Prostate gland (tissue), 2 donors: ENCODE measurements around a stretch of chr2.

- PRO-cap, result unidirectional peak, plus-strand start at chr2:68721708
- RAMPAGE, long total RNA, 2 experiments, result no peak in any of the 2 experiments
Measured at GRCh38 chr2:68721269-68721944, 13.2 kb upstream of the ARHGAP25 start.

GRCh38 chr2:68732474-68733005 is 2.1 kb upstream of the ARHGAP25 start:
- PRO-cap, result no peak
- RAMPAGE, long total RNA, 2 experiments, result no peak in any of the 2 experiments

DNA sequence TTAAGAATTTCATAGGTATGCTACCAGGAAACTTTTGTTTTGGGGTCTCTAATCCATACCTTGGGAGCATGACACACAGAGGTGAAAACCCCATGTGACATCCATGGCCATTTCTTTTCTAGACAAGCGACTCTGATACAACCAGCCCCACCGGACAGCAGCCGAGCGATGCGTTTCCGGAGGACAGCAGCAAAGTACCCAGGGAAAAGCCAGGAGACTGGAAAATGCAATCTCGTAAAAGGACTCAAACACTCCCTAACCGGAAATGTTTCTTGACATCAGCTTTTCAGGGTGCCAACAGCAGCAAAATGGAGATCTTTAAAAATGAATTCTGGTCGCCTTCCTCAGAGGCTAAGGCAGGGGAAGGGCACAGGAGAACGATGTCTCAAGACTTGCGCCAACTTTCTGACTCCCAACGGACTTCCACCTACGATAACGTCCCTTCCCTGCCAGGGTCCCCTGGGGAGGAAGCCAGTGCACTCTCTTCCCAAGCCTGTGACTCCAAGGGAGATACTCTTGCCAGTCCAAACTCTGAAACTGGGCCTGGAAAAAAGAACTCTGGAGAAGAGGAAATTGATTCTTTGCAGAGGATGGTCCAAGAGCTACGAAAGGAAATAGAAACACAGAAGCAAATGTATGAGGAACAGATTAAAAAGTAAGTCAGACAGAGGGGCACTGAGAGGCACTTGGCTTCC is 48.8 kb downstream of the BMP10 start:
- PRO-cap, result no peak
- RAMPAGE, long total RNA, 2 experiments, result no peak in any of the 2 experiments

- PRO-cap, result no peak
- RAMPAGE, long total RNA, 2 experiments, result no peak in any of the 2 experiments
Measured at GRCh38 chr2:68828913-68829977, 42.0 kb downstream of the BMP10 start.

DNA sequence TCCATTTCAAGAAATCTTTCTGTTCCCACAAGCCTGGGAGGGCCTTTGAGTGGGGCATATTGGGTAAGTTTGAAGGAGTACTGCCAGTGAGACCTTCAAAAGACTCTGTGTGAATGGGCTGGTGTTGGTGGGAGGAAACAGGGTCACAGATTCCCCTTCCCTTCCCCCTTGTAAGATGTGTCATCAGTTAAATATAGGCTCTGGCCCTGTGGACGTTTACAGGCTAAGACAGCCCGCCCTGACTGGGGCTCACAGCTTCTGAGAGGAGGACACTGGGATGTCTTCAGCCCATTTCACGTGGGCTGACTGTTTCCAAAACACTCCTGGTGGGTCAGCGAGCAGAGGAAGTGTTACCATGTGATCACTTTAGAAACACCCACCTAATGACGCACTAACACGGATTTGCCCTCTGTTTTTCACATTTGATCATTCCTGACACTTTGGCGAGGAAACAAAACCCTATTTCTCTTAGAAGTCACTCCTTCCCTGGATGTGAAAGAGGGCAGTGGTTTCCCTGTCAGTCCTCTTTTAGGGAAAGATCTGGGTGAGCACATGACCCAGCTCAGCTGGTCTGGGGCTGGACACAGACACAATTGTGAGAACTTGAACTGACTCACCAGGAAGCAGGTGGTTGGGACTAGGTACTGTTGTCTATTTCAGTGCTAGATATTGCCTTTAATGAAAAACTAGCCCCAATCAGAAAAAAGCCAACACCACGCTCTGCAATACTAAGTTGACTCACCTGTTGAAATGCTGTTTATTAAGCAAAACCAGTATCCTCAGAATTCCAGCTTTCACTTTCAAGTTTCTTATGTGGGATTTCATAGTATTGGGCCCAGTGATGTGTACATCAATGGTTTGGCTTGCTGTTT is 38.9 kb downstream of the BMP10 start:
- PRO-cap, result bidirectional peak, plus-strand start at position 619 of the sequence, minus-strand start at position 530 of the sequence
- RAMPAGE, long total RNA, 2 experiments, result no peak in any of the 2 experiments

GRCh38 chr2:68988953-68989428 is 14.6 kb downstream of the GKN1 start:
- PRO-cap, result no peak
- RAMPAGE, long total RNA, 2 experiments, result no peak in any of the 2 experiments

- PRO-cap, result no peak
- RAMPAGE, long total RNA, 2 experiments, result no peak in any of the 2 experiments
Measured at GRCh38 chr2:69199757-69200703, 187.0 kb downstream of the GFPT1 start.

DNA sequence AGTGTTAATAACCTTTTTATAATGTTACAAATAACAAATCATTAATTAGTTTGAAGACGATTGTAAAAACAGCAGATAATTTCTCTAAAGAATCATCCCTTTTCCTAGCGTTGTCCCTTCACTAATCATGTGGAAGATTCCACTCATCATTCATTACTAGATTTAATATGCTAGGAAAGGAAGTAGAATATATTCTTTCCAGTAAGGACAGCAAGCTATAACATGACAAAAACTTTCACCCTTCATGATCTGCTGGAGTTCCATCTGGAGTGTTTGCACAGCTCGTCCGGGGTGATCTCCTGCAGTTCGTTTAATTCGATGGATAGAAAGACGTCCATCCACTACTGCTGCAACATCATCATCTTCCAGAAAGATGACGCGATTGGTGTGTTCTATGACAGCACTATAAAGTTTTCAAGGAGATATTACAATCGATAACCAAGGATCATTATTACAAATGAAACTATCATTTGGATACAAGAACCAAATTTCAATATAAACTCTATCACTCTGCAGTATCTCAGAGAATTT is 39.0 kb downstream of the GFPT1 start:
- PRO-cap, result no peak
- RAMPAGE, long total RNA, 2 experiments, result no peak in any of the 2 experiments

DNA sequence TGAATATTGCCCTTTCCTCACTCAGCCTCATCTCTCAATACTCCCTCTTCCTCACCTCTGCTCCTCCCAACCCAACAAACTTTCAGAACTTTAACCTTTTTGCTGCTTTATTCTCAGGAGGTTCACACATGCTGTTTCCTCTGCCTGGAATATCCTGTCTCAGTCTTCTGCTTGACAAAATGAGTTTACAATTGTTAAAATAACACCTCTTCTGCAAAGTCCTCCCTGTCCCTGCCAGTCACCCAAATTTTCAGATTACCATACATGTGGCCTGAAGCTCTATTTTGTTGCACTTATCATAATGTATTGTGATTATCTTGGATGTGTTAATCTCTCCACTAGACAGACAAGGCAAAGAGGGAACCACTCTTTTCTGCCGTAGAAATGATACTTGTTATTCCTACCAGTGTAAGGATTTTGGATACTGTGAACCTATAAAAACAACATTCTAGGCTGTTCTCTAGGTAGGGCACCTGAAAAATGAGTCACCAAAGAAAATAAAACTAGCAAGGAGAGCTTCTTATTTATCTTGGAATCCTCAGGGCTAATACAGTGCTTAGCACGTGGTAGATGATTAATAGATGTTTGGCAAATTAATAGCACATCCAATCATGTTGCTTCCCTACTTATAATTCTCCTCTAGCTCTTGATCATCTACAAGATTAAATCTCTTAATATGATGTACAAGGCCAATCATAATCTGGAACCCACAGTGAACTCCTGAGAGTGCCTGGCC is 73.2 kb downstream of the AAK1 start:
- PRO-cap, result no peak
- RAMPAGE, long total RNA, 2 experiments, result no peak in any of the 2 experiments

- PRO-cap, result no peak
- RAMPAGE, long total RNA, 2 experiments, result no peak in any of the 2 experiments
Measured at GRCh38 chr2:69582669-69583387, 60.7 kb downstream of the AAK1 start.

- PRO-cap, result no peak
- RAMPAGE, long total RNA, 2 experiments, result no peak in any of the 2 experiments
Measured at GRCh38 chr2:69604622-69605465, 38.7 kb downstream of the AAK1 start.

GRCh38 chr2:69626015-69626682 is 17.4 kb downstream of the AAK1 start:
- PRO-cap, result no peak
- RAMPAGE, long total RNA, 2 experiments, result no peak in any of the 2 experiments

DNA sequence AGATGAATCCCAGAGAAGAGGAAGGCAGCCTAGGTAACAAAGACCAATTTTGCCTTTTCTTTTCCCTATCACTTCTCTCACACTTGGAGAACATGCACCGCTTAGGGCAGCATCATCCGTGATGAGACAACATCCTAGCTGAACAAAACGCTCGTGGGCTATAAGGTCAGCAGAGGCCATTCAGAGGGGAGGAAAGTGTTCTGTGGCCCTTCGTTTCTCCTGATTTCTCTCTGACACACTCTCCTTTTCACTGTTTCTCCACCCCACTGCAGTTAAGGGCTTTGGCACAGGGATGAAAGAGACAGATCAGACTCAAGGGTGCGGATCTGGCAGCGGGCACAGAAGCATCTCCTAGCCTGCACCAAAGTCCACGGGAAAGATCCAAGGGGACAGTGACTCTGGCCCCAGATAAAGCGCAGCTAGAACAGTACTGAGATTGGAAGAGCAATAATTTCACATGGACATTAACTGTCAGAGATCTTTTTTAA is 2.4 kb downstream of the AAK1 start:
- PRO-cap, result no peak
- RAMPAGE, long total RNA, 2 experiments, result no peak in any of the 2 experiments

GRCh38 chr2:69642604-69643473 is 700 bp downstream of the AAK1 start:
- PRO-cap, result bidirectional peak, plus-strand start at chr2:69643352, minus-strand start at chr2:69643260
- RAMPAGE, long total RNA, 2 experiments, result no peak in any of the 2 experiments

- PRO-cap, result no peak
- RAMPAGE, long total RNA, 2 experiments, result no peak in any of the 2 experiments
Measured at GRCh38 chr2:69694087-69694875, 47.7 kb upstream of the ANXA4 start.

- PRO-cap, result no peak
- RAMPAGE, long total RNA, 2 experiments, result no peak in any of the 2 experiments
Measured at GRCh38 chr2:69740282-69740640, 1.7 kb upstream of the ANXA4 start.

GRCh38 chr2:69797898-69798708 is 31.4 kb upstream of the GMCL1 start:
- PRO-cap, result unidirectional peak, plus-strand start at chr2:69798354
- RAMPAGE, long total RNA, 2 experiments, result no peak in any of the 2 experiments

GRCh38 chr2:69940562-69941794 is 20.5 kb downstream of the ASPRV1 start:
- PRO-cap, result no peak
- RAMPAGE, long total RNA, 2 experiments, result no peak in any of the 2 experiments

- PRO-cap, result no peak
- RAMPAGE, long total RNA, 2 experiments, result no peak in any of the 2 experiments
Measured at GRCh38 chr2:69975812-69976525, 14.5 kb upstream of the ASPRV1 start.

DNA sequence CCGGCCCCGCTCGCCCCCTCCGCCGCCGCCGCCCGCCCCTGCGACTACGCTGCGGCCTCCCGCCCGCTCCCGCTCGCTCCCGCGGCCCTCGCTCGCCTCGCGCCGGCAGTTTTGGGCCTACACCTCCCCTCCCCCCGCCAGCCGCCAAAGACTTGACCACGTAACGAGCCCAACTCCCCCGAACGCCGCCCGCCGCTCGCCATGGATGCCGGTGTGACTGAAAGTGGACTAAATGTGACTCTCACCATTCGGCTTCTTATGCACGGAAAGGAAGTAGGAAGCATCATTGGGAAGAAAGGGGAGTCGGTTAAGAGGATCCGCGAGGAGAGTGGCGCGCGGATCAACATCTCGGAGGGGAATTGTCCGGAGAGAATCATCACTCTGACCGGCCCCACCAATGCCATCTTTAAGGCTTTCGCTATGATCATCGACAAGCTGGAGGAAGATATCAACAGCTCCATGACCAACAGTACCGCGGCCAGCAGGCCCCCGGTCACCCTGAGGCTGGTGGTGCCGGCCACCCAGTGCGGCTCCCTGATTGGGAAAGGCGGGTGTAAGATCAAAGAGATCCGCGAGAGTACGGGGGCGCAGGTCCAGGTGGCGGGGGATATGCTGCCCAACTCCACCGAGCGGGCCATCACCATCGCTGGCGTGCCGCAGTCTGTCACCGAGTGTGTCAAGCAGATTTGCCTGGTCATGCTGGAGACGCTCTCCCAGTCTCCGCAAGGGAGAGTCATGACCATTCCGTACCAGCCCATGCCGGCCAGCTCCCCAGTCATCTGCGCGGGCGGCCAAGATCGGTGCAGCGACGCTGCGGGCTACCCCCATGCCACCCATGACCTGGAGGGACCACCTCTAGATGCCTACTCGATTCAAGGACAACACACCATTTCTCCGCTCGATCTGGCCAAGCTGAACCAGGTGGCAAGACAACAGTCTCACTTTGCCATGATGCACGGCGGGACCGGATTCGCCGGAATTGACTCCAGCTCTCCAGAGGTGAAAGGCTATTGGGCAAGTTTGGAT is 579 bp downstream of the PCBP1 start:
- PRO-cap, result bidirectional peak, plus-strand start at position 181 of the sequence, minus-strand start at position 40 of the sequence; bidirectional peak, plus-strand start at position 742 of the sequence, minus-strand start at position 678 of the sequence
- RAMPAGE, long total RNA, 2 experiments, result no peak in any of the 2 experiments